ENCODE results near the genes AFF3, CNOT11 and MAP4K4.

- PRO-cap: no peak
These were observed 148.5 kb upstream of the REV1 start for GRCh38 chr2:99638140-99638903.

DNA sequence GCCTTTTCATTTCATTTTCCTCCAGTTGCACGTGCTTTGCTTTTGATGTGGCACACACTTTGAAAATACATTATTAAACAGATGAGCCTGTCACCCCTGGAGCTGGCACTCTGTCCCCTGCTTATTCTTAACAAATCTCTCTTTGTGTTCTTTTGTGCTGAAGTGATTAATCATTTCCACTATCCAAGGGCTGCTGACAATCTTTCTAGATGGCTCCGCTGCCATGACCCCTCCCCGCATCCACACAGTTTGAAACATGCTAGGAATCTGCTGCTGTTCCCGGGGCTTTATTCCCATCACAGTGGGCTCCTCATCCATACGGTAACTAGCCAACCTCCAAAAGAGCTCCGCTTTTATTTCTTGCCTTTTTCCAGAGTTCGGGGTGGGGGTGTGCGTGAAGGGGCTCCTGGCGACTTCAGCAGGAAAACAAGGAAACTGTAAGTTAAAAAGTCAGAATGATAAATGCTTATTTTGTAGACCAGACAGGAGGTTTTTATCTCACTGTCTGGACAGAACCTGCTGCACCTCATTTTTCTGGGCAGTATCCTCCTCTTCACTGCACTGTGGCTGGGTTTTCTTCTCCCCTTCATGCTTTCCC is 319.8 kb downstream of the AFF3 start:
- PRO-cap: no peak

GRCh38 chr2:99880151-99880601 is 262.2 kb downstream of the AFF3 start:
- PRO-cap: no peak

DNA sequence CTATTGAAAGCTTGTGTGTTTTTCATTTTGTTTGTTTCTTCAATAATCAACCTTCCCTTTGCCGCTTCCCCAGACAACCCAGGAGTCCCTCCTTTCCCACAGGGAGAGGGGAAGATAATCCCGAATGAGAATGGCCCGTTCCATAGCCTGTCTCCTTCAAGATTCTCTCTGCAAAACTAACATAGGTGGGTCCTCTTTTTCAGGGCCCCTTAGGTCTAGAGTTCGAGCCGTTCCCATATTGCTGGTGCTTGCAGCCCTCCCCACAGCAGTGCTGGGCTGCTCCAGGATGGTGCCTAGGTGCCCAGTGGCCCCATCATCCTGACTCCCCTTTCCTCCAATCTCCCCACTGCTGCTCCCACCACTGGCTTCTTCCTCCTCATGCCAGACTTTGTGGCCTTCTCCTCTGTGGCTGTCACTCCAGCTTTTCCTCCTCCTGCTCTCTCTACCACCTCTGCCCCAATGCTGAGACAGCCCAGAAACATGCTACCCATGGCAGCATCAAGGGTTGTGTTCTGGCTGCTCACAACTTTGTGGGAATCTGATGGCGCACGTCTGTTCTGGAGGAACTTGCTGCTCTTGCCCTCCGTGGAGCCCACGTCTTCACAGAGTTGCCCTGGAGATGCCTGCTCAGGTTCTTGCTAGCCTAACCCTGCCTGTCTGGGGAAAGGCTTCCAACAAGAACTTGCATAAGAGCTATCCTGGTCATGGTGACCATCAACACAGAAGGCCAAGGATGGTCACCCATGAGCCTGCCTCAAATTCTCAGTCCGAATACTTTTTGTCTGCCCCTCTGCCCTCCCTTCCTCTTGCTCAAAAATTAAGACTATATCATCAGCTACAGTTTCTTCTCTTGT is 237.5 kb downstream of the AFF3 start:
- PRO-cap: no peak

- PRO-cap: no peak
These were observed at the start of gene AFF3 for GRCh38 chr2:100142436-100142941. Gene AFF3 (minus strand): TSS chr2:100142590.

GRCh38 chr2:100644152-100644672 is 81.4 kb downstream of the PDCL3 start:
- PRO-cap: no peak

DNA sequence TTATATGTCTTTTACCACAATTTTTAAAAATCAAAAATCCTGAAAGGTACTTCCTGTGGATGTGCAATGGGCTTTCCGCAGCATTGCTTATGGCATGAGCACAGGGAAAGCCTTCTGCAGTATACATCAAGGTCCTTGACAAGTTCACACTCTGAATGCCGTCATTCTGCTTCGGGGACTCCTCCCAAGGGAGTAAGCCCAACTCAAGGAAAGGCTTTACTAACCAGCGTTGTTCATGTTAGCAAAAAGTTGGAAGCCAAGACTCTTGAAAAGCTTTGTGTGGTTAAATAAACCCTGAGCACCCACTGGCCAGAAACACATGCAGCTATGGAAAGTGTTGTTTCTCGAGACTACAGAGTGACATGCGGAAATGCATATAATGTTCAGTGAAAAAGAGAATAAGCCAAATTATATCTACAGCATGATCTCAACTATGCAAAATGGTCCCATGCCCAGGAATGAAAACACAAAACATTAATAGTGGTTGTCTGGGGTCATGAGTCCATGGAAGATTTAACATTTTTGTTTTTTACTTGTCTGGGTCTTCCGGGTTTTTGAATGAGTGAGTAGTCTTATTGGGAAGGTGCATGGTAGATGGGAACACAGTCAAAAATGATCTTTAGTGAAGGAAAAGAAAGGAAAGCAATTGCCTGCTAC is 31.5 kb downstream of the NPAS2 start:
- PRO-cap: no peak

- PRO-cap: no peak
These were observed 33.5 kb downstream of the NPAS2 start for GRCh38 chr2:100853264-100854091.

DNA sequence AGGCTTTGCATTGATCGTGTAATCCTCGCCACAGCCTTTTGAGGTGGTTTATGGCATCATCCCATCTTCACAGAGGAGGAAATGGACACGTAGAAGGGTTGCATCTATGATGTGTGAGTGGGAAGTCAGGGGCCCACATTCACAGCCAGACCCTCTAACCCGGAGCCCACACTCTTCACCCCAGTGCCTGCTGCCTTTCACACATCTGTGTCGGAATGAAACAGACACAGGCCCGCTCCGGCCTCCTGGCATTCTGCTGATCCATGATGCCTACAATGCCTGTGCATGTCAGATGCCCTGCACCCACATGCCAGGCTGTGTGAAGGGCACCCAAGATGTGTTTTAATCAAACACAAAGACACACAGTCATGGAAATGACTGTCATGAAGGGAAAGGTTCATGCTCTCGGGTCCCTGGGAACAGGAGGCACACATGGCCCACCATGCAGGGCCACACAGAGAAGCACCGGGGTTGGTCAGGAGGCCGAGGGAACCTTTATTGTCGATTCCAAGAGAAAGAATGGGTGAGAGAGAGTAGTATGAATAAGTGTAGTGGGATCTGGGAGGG is 48.4 kb upstream of the RPL31 start:
- PRO-cap: no peak

DNA sequence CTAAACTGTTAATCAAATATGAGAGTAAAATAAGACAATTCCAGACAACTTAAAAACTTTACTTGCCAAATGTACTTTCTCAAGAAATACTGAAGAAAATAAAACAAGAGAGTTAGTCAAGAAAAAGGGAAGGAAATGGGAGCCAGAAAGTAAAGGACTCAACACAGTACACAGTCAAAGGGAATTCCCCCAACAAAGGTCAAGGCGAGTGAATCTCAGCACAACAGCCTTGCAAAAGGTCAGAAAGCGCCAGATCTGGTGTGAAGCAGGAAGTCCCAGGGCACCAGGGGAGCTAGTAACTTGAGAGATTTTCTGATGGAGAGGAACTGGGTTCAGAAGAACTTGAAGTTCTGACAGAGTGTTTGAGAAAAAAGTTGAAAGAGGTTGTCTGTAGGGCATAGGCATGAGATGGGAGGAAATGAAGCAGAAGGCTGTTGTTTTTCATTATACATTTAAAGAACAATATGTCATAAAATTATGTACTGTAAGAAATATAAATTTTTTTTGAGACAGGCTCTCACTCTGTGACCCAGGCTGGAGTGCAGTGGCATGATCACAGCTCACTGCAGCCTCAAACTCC is 22.7 kb upstream of the TBC1D8 start:
- PRO-cap: no peak

GRCh38 chr2:101223736-101224277 is 28.9 kb upstream of the CNOT11 start:
- PRO-cap: no peak

- PRO-cap: bidirectional peak, plus-strand start at chr2:101252938, minus-strand start at chr2:101252649
These were observed at the start of gene CNOT11 for GRCh38 chr2:101252518-101253074. Gene CNOT11 (plus strand): TSS chr2:101252886.

- PRO-cap: no peak
These were observed 13.9 kb downstream of the CNOT11 start for GRCh38 chr2:101266585-101266901.

DNA sequence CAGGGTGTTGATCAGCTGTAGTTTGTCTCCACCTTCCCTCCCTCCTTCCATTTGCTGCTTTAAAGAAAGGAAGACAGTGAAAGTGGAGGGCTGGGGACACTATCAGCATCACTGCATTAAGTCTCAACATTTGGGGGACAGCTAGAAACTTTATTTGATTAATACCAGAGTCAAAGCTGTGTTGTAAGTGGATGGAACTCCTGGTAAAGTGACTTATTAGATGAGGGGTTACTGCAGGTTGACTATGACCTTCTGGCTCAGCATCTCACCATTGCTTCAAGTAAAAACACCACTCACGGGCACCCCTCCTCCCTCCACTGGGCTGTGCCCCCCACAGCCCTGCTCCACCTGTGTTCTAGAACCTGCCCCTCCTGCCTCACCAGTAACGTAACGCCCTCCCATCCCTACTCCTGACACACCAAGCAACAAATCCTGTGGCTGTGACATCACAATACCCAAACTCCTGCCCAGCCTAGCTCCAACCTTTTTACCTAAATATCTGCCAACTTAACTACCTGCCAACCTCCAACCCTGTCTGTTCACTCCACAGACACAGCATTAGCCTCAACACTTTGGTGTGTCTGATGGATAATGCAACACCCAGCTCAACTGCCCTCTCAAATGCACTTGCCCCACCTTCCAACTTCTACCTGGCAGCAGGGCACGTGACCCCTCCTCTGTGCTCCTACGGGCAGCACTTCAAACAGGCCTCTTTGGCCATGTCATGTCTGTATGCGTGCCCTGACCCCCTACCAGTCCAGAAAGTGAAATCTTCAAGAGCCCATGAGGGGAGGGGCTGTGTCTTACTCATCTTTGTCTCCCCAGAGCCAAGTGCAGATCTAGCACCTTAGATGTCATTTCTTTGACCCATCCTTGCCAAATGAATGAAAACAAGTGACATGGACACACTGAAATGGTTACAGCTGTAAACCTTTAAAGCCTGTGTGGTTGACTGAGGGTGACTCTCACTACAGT is 25.7 kb downstream of the RNF149 start:
- PRO-cap: no peak

DNA sequence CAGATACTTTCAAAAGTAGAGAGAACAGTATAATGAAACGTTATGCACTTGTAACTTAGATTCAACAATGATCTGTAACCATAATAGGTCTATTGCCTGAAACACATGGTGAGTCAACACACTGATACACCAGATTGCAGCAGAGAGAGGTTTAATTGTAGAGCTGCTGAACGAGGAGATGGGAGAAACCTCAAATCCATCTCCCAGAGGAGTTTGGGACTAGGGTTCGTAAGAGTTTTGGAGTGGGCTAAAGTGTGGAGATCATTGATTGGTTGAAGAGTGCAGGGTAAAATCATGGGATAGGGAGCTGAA is 2.5 kb upstream of the RNF149 start:
- PRO-cap: no peak

DNA sequence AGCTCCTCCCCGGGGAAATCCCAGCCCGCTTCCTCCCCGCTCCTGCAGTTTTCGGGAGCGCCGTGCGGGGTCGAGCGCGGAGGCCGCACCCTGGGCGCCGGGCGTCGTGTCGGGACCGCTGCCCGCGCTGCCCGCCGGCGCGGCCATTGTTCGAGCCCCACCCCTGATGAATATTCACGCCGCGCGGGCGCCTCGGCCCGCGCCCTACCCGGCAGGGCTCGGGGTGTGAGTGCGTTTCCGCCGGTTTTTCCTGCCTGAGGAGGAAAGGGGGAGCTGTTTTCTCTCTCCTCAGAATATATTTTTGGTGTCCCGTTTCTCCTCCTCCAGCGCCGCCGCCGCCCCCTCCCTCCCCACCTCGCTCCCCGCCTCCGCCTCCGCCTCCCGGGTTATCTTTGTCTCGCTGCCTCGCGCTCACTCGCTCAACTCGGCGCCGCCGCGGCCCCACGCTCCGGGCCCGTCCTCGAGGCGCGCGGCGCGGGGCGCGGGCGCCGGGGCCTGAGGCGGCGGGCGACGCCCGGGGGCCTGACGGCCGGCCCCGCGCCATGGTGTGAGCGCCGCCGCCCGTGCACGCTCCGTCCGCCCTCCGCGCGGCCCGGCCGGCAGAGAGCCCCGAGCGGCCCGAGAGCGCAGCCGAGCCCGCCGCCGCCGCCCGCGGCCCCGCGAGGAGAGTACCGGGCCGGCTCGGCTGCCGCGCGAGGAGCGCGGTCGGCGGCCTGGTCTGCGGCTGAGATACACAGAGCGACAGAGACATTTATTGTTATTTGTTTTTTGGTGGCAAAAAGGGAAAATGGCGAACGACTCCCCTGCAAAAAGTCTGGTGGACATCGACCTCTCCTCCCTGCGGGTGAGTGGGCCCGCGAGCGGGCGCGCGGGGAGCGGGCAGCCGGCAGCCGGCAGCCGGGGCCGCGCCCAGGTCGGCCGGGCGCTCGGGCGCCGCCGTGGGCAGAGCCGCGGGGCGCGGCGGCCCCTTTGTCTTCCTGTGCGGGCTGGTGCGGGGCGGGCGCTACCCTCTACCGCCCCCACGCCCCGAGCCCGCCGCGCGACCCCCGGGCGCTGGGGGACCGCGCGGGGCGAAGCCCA is at the start of gene MAP4K4:
Gene MAP4K4 (plus strand): TSS at position 414 of the 1,080 bp plus-strand sequence.
- PRO-cap: bidirectional peak, plus-strand start at position 57 of the sequence, minus-strand start outside the sequence; bidirectional peak, plus-strand start at position 424 of the sequence, minus-strand start at position 252 of the sequence

DNA sequence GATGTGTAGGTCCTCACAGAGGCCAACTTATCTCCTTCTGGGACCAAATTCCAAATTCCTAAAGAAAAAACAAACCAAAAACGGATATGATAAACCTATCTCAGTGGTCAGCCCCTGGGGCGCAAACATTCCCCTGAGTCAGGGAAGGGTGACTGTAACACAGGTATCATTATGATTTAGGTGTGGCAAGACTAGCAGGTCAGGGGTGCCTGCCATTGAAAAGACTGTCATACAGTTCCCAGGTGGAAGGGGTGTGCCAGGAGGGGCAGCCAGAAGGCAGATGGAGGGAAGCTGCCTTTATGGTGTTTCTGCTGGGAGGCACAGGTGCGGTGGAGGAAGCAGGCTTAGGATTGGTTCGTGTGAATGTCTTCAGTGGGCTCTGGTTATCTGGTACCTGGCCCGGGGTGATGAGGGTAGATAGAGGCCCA is 6.3 kb upstream of the IL1R2 start:
- PRO-cap: no peak

DNA sequence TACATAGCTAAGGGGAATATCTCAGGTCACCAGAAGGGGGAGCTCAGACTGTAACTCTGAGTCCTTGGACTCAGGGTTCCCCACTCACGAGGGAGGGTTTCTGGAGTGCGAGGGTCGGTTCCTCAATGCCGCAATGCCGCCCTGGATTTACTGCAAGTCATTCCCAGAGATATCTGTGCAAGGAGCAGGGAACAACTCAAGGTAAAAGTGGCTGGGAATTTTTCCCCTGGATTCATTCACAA is 14.6 kb downstream of the IL1R2 start:
- PRO-cap: no peak

DNA sequence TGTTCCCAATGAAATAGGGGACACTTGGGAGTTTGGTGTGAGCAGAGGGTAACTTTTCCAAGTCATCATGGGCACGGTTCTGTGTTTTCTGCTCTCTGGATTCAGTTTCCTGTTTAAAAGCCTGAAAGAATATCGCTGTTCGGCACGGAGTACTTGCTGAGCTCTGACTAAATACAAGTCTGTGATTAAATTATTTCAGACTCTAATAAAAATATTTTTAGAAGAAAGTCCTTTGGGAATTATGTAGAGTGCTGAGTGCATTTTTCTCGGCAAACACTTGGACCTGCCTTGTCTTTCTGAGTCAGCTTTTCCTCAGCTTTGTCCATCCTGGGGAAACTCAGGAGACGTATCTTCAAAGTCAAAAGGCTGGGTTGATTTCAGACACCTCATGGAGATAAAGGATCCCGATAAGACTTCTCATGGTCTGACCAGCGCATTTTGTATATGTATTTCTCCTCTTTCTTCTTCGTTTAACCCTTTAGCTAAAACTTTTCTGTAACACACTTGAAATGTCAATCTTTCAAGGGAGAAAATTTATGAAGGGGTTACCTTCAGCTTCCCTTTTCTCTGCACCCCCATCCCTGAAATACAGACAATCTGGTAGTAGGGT is 46.0 kb downstream of the IL1R2 start:
- PRO-cap: unidirectional peak, minus-strand start at position 165 of the sequence

DNA sequence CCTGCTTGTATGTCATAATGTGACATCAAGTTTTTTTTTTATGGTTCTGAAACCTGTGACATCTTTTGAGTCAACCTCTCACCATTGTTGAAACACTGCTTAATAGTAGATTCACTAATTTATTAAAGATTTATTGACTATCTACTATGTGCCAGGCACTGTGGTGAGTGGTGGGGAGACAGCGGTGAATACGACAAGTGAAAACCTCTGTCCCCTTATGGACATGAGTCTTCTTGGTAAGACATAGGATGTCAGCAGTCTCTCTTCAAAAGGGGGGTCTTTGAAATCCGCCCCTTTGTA is 1.8 kb downstream of the IL1R1 start:
- PRO-cap: no peak

Measured in pulmonary artery (tissue), 1 donor.